Jurkat, Clone E6-1 (cell line): ENCODE results near the genes AMMECR1L and AMER3.

- RRBS = no CpG with 5 or more reads among the region's 17 CpGs
Measured at GRCh38 chr2:127633748-127634373, 12.1 kb upstream of the GPR17 start.

DNA sequence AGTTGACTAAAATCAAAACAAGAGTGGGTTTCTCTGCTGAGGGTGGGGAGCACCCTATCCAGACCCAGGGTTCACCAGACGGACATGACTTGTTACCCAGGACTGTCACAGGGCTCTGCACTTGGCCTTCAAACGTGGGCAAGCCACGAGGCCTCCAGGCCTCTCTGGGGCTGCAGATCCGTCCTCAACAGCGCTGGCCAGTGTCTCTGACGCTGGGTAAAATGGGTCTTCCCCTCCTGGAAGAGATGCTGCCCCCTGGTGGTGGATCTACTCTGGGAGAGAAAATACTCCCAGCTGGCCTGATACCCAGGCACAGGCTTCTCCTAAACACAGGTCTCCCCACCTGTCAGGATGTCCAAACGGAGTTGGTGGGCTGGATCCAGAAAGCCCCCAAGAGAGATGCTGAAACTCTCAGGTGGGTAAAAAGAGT is 3.7 kb downstream of the GPR17 start:
- RRBS = no CpG with 5 or more reads among the region's 7 CpGs

- RRBS = no CpG with 5 or more reads among the region's 21 CpGs
Measured at GRCh38 chr2:127660726-127661780, 14.3 kb downstream of the LIMS2 start.

DNA sequence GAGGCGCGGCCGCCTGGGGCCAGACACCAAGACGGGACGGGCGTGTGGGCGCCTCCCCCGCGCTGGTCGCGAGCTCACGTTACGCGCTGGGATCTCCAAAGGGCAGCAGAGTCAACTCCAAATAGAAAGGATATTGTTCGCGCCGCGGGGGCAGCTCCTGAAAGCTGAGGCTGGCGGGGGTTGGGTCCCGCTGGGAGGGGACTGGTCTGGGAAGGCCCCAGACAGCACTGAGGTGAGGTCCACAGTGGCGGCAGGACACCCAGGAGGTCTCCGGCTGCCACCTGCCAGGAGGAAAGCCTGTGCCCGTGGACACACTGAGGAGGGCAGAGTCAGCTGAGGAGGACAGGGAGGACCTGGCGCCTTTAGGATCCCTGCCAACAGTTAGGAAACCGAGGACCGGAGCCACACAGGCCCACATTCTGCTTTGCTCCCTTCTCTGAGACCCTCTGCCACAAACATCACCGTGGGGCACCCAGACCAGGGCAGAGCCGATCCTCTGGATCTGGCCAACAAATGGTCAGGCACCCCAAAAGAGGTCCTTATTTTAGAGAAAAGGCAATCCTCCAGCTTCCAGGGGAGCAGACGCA is 10.8 kb downstream of the LIMS2 start:
- RRBS = no CpG with 5 or more reads among the region's 29 CpGs

DNA sequence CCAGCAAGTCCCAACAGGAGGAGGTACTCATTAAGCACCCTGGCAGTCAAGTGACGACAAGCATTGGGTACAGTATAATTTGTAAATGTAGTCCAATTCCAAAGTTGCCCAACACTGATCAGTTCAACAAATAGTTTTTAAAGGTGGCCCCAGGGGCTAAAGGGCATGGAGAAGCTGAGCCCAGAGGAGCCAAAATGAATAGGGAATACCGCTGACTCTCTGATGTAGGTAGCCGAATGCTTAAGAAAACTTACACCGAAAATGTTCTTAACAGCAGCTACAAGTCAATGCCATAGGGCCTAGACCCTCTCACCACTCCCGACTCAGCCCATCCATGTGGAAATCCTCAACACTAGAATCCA is 9.9 kb downstream of the LIMS2 start:
- RRBS = no CpG with 5 or more reads among the region's 5 CpGs

DNA sequence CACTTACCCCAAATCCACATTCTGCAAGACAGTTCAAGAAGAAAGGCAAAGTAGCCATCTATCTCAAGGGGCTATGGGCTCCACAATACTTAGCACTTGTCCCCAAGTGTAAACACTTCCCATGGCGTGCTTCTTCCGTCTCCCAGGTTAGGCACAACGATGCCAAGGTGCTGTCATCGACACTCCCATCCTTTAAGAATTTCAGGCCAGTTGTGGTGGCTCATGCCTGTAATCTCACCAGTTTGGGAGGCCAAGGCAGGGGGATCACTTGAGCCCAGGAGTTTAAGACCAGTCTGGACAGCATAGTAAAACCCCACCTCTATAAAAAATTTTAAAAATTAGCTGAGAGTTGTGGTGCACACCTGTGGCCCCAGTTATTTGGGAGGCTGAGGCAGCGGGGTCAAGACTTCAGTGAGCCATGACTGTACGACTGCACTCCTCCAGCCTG is 10.8 kb downstream of the POLR2D start:
- RRBS = no CpG with 5 or more reads among the region's 6 CpGs

- RRBS = no CpG with 5 or more reads among the region's 20 CpGs
Measured at GRCh38 chr2:127885564-127885730, 309 bp downstream of the AMMECR1L start.

GRCh38 chr2:127885731-127886611 is at the start of gene AMMECR1L:
Gene AMMECR1L (minus strand): TSS chr2:127885956.
- RRBS = 2% methylated on average over 8 of the region's 92 CpGs

DNA sequence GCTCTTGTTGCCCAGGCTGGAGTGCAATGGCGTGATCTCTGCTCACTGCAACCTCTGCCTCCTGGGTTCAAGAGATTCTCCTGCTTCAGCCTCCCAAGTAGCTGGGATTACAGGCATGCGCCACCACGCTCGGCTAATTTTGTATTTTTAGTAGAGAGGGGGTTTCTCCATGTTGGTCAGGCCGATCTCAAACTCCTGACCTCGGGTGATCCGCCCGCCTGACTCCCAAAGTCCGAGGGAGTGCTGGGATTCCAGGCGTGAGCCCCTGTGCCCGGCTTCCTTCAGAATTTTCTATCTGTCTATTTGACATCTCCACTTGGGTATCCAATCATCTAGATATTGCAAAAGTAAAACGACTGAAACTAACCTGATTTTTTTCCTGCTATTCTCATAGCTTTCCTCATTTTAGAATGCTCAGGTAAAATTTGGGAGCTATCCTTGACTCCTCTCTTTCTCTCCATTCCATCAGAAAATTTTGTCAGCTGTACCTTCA is 54.5 kb downstream of the SAP130 start:
- RRBS = no CpG with 5 or more reads among the region's 12 CpGs

DNA sequence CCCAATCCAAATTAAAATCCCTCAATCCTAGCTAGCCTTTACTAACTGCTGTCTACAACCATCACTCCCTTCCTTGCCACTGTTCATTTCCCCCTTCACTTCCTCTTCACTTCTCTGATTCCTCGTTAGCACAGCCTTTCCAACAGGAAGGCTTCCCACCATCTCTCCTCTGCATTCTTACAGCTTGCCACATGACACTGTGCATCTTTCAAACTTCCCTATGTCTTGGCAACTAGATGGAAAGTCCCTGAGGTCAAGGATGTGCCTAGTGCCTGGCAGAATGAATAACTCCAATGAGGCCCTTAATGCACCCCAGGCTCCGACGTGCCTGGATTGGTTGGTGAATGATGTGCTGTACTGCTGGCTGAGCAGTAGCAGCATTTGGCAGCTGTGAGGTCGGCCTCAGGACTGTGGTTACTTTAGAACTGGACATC is 15.1 kb downstream of the SAP130 start:
- RRBS = no CpG with 5 or more reads among the region's 4 CpGs

- RRBS = no CpG with 5 or more reads among the region's 9 CpGs
Measured at GRCh38 chr2:128215022-128215411, 103.7 kb downstream of the HS6ST1 start.

GRCh38 chr2:128259033-128259725 is 59.5 kb downstream of the HS6ST1 start:
- RRBS = no CpG with 5 or more reads among the region's 7 CpGs

- RRBS = no CpG with 5 or more reads among the region's 13 CpGs
Measured at GRCh38 chr2:128309615-128310183, 9.0 kb downstream of the HS6ST1 start.

DNA sequence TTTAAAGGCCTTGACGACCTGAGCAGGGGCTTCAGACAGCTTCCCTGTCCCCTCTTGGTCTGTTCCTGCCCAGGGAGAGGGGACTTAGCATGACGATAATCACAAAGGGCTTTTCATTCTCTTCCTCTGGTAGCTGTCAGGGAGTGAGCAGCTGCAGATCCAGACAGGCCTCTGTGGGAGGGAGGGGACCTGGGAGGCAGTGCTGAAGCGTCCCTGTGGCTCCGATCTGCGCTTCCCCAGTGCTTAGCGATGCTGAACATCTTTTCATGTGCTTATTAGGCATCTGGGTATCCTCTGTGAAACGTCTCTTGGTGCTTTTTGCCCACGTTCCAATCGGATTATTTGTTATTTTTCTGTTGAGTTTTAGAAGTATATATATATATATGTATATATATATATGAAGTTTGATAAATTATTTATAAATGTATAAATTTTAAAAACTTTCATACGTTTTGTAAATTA is 78.0 kb upstream of the HS6ST1 start:
- RRBS = no CpG with 5 or more reads among the region's 10 CpGs

DNA sequence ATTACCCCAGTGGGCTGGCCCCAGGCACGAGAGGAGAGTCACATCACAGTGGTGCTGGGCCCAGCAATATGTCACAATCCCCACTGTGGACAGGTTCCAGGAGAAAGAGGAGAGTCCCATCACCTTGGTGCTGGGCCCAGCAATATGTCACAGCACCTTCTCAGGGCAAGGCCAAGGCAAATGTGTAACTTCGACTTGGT is 736.2 kb upstream of the RAB6C start:
- RRBS = no CpG with 5 or more reads among the region's 2 CpGs

- RRBS = no CpG with 5 or more reads among the region's 5 CpGs
Measured at GRCh38 chr2:129347736-129348222, 631.7 kb upstream of the RAB6C start.

DNA sequence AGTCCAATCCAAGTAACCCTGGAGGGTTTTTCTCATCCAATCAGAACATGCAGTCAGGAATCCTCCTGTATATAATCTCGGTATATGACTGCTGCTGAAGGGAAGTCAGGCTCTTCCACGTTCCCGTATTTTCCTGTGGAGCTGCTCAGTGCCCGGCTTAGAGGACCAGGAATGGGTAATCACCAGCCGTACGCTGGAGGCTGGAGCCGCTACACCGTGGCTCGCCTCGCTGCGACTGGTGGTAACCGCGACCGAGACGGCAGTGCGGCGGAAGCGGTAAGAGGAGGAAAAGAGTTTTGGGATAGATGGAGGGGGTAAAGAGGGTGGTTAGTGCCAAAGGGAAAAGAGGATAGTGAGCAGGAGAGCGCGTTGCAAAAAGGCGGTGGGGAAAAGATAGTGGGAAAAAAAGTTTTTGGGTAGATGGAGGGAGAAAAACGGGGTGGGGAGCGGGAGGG is 528 bp upstream of the POTEF start:
- RRBS = no CpG with 5 or more reads among the region's 23 CpGs

GRCh38 chr2:130183026-130183625 is 1.1 kb downstream of the MZT2B start:
- RRBS = no CpG with 5 or more reads among the region's 15 CpGs

- RRBS = 96% methylated on average over 4 of the region's 17 CpGs
Measured at GRCh38 chr2:130373080-130374290, 17.6 kb downstream of the PTPN18 start.

DNA sequence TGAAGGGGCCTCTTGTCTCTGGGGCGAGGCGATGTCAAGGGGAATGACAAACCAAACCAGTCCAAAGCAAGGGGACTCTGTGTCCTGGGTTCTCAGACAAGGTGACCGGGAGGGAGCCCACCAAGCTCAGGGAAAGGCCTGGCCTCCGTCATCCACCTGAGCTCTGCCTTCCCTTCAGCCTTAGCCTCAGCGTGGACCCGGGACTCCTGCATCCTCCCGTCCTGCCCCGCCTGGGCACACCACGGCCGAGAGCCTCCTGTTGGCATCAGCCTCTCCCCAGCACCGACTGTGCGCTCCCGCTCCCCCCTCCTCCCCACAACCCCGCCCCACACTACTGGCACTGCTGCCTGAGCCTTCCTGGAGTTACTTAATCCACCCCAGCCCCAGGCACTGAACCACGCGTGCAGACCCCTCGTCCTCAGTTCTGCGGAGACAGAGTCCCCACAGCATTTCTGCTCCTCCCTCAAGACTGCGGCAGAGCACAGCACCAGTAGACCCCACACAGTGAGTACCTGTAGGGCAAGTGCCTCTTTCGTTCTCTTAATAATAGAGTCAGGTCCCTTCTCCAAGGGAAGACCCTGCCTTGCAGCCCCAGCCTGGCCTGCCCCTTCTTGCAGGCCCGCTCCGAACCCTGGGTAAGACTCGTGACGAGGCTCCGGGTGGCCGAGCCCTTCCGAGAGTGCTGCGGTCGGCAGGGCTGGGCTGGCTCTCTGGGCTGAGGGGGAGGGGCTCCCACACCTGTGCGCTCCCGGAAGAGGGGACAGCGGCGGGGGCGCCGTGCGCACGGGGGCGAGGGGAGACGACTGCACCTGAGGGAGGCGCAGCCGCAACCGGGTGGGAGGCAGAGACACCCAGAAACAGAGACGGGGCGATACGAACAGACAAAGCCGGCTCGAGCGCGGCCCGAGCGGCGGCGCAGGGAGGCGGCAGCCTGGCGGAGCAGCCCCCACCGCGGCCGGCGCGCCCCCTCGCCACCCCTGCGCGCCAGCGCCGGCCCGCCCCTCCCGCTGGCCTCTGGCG is at the start of gene AMER3:
AMER3 (plus strand) TSS at position 370 of the 1,020 bp plus-strand sequence.
- RRBS = 7% methylated on average over 45 of the region's 68 CpGs